Measurements from ENCODE around the genes THRB and SLC4A7.

DNA sequence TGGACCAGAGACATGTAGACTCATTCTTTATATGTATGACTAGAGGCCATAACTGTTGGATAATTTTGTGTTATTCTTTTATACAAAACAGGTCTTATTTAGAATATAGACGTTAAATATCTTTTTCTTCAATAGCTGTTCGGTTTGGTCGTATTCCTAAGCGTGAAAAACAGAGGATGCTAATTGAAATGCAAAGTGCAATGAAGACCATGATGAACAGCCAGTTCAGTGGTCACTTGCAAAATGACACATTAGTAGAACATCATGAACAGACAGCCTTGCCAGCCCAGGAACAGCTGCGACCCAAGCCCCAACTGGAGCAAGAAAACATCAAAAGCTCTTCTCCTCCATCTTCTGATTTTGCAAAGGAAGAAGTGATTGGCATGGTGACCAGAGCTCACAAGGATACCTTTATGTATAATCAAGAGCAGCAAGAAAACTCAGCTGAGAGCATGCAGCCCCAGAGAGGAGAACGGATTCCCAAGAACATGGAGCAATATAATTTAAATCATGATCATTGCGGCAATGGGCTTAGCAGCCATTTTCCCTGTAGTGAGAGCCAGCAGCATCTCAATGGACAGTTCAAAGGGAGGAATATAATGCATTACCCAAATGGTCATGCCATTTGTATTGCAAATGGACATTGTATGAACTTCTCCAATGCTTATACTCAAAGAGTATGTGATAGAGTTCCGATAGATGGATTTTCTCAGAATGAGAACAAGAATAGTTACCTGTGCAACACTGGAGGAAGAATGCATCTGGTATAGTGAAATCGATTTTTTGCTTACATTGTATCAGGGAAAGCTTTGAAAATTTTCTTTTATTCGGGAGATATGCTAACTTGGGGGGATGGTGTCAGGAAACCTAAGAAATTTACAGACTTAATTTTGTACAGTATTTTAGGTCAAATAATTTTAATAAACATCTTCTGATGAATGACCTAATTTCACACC lies 17.0 kb downstream of the NR1D2 start:
- RRBS = no CpG with 5 or more reads among the region's 10 CpGs

DNA sequence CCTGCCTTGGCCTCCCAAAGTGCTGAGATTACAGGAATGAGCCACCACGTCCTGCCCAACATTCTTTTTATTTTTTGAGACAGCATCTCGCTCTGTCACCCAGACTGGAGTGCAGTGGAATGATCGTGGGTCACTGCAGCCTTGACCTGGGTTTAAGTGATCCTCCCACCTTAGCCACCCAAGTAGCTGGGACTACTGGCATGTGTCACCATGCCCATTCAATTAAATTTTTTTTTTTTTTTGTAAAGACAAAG lies 29.9 kb downstream of the NR1D2 start:
- RRBS = no CpG with 5 or more reads among the region's 3 CpGs

GRCh38 chr3:24333953-24334614 lies 160.6 kb downstream of the THRB start:
- RRBS = no CpG with 5 or more reads among the region's 6 CpGs

GRCh38 chr3:24494560-24495370 lies at the start of gene THRB:
TSS of gene THRB (minus strand) at chr3:24494850.
- RRBS = 4% methylated on average over 34 of the region's 91 CpGs

DNA sequence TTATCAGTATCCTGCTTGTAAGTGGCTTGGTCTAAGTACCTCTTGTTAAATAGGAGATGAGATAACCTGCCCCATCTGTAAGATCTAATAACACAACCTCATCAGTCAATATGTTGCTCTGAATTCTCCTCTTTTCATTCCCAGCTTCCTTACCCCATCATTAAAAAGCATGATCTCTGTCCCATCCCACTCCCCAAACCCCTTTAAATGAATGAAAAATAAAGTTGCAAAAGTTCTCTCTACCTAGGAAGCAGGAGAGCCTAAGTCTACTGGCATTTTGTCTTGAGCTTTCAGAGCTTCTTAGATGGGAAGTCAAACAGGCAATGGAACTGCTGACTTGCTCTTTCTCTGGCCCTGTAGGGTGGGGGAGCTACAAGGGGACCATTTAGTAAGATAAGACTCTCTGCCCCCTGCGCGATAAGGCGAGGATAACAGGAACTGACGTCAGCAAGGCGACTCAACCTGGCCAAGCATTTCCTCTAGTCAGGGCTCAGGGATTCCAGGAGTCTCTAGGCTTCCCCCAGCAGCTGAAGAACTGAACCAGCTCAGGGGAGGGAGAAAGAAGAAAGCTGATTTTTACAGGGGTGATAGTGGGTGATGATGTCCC lies 5.7 kb downstream of the RARB start:
- RRBS = no CpG with 5 or more reads among the region's 5 CpGs

GRCh38 chr3:25453828-25454771 lies 26.0 kb downstream of the RARB start:
- RRBS = no CpG with 5 or more reads among the region's 17 CpGs

- RRBS = no CpG with 5 or more reads among the region's 4 CpGs
Measured at GRCh38 chr3:25620505-25620926, 44.2 kb downstream of the TOP2B start.

- RRBS = no CpG with 5 or more reads among the region's 2 CpGs
Measured at GRCh38 chr3:25743259-25744070, 39.8 kb downstream of the NGLY1 start.

- RRBS = no CpG with 5 or more reads among the region's 5 CpGs
Measured at GRCh38 chr3:25849629-25850175, 59.8 kb downstream of the OXSM start.

GRCh38 chr3:27319810-27320645 lies 49.2 kb downstream of the NEK10 start:
- RRBS = no CpG with 5 or more reads among the region's 10 CpGs

DNA sequence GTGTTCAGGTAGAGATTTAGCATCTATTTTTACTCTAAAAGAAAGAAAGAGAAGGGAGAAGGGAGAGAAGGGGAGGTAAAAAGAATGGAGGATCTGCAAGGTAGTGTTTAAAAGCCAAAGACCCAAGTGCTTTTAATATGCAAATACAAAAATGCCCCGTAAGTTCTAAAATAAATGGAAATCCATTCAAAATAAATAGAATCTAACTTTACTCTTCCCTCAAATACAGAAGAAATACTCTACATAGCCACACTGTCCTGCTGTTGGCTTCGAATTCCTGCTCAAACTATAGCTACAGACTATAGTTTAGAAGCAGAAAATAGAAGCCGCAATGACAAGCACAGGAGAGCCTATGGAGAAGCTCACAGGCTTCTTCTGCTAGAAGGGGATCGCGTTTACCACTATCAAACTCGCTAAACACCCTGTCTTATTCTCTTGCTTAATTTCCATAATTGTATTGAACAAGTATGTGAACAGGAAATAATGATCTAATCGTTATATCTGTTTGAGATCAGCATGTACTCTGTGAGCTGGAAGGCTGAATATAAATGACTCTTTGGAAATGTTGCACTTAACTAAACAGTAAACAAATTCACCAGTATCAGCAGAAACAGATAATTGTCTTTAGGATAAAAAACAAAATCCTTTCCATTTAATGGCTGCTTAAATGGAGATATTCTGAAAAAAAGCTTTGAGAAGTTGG lies 15.2 kb downstream of the NEK10 start:
- RRBS = no CpG with 5 or more reads among the region's 7 CpGs

GRCh38 chr3:27376022-27376860 lies 7.1 kb upstream of the NEK10 start:
- RRBS = no CpG with 5 or more reads among the region's 7 CpGs

- RRBS = under 1% methylated on average over 27 of the region's 52 CpGs
Measured at GRCh38 chr3:27484306-27484762, at the start of gene SLC4A7. TSS of gene SLC4A7 (minus strand) at chr3:27484384.

GRCh38 chr3:27632501-27633681 lies 89.2 kb downstream of the EOMES start:
- RRBS = 3% methylated on average over 9 of the region's 75 CpGs

- RRBS = no CpG with 5 or more reads among the region's 4 CpGs
Measured at GRCh38 chr3:27719310-27719761, 2.8 kb downstream of the EOMES start.

- RRBS = no CpG with 5 or more reads among the region's 12 CpGs
Measured at GRCh38 chr3:27719842-27720268, 2.3 kb downstream of the EOMES start.

- RRBS = no CpG with 5 or more reads among the region's 4 CpGs
Measured at GRCh38 chr3:27842994-27843366, 120.9 kb upstream of the EOMES start.

GRCh38 chr3:28777555-28778162 lies 429.0 kb upstream of the AZI2 start:
- RRBS = no CpG with 5 or more reads among the region's 3 CpGs

All from mononuclear cell (primary cell).